Right ventricle myocardium (tissue), 1 donor: ENCODE measurements around the gene CDC40.

DNA sequence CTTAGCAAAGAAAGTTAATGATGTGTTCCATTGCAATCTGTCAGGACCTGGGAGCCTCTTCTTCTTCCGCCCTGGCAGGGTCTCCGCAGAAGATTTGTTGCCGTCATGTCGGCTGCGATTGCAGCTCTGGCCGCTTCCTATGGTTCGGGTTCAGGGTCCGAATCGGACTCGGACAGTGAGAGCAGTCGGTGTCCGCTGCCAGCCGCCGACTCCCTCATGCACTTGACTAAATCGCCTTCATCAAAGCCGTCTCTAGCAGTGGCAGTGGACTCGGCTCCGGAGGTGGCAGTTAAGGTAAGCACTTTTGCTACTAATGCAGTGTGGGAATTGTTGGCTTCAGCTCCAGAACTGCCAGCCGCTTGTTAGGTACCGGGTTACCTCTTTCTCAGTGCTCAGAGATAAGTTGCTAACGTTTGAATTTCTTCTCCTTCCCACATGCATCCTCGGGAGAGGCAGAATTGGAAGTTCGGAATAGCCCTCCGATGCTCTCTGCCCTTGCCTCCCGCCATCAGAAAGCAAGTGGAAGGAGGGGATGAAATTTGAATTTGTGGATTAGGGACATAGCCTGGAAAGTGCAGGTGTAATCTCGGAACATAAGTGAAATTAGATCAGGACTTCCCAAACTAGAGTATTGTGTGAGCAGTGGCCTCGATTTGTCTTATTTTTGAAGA, at the start of gene CDC40:
Gene CDC40 (plus strand): TSS at position 88 of the 671 bp plus-strand sequence.
- PRO-cap, 2 experiments: peak in 2 of 2 experiments; most common plus-strand start position 88 of the sequence (in 2)

- PRO-cap, 2 experiments: no peak in any of the 2 experiments
Measured at GRCh38 chr6:110536948-110537755, 60.7 kb upstream of the SLC22A16 start.

DNA sequence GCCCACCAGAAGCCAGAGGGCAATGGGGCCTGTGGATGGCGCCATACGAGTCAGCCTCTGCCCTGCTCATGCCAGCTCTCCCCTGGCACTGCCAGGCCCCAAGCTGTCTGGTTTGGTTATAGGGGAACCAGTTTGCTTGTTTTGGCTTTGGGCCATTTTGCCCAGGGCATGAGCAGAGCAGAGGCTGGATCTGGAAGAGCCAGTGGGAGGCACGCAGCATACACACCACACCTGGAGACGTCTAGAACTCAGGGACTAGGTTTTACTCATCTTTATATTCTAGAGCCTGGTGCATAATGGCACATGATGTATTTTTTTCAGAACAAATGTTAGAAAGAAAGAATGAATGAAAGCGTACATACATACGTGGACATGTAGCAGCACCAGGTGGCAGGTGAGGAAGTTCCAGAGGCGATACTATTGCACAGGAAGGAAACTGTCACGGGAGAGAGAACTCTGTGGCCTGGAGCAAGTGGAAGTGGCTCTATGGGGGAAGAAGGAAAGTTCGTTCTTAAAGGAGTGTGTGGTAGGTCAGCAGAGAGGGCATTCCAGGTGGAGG, 66.8 kb upstream of the SLC22A16 start:
- PRO-cap, 2 experiments: peak in 2 of 2 experiments; most common minus-strand start position 90 of the sequence (in 2)

DNA sequence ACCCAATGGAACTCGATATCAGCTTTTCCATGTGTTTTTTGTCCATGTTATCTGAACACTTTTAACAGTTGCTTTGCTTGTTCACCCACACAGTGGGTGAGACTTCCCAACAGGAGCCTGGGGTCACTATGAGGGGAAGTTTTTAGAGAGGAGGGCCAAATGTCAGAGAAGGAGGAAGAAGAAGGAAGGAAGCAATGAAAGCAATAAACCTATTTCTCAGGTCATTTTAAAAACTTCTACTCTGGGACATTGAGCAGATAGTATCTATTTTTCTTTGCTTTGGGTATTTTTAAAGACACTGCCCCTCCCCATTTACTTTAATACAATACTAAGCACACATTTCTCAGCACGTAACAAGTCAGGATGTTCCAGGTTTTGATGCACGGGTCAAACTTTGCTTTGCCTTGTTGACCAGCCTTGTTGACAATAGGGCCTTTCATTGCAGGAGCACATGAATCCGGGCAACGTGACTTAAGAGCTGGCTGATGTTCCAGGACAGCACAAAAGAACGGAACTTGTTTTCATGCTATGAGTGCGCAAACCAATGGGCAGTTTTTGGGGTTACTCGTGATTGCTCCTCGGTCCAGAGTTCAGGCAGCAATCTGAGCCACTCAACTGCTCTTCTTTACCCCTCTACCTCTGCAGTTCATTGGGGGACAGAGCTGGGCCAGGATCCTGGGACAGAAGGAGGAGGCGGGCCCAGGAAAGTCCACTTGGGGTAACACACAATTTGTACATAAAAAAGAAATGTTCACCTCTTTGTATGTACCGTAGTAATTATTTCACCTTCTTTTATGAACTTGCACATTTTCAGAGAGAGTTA, 78.5 kb upstream of the SLC22A16 start:
- PRO-cap, 2 experiments: no peak in any of the 2 experiments

- PRO-cap, 2 experiments: no peak in any of the 2 experiments
Measured at GRCh38 chr6:110628978-110629565, 152.7 kb upstream of the SLC22A16 start.

- PRO-cap, 2 experiments: peak in 2 of 2 experiments; most common plus-strand start chr6:110814620 (in 2)
Measured at GRCh38 chr6:110814281-110814852, 902 bp downstream of the CDK19 start.

GRCh38 chr6:110874866-110875513, 405 bp downstream of the AMD1 start:
- PRO-cap, 2 experiments: no peak in any of the 2 experiments

- PRO-cap, 2 experiments: no peak in any of the 2 experiments
Measured at GRCh38 chr6:110925802-110926001, 32.8 kb upstream of the GTF3C6 start.

- PRO-cap, 2 experiments: no peak in any of the 2 experiments
Measured at GRCh38 chr6:110944420-110945167, 13.9 kb upstream of the GTF3C6 start.

DNA sequence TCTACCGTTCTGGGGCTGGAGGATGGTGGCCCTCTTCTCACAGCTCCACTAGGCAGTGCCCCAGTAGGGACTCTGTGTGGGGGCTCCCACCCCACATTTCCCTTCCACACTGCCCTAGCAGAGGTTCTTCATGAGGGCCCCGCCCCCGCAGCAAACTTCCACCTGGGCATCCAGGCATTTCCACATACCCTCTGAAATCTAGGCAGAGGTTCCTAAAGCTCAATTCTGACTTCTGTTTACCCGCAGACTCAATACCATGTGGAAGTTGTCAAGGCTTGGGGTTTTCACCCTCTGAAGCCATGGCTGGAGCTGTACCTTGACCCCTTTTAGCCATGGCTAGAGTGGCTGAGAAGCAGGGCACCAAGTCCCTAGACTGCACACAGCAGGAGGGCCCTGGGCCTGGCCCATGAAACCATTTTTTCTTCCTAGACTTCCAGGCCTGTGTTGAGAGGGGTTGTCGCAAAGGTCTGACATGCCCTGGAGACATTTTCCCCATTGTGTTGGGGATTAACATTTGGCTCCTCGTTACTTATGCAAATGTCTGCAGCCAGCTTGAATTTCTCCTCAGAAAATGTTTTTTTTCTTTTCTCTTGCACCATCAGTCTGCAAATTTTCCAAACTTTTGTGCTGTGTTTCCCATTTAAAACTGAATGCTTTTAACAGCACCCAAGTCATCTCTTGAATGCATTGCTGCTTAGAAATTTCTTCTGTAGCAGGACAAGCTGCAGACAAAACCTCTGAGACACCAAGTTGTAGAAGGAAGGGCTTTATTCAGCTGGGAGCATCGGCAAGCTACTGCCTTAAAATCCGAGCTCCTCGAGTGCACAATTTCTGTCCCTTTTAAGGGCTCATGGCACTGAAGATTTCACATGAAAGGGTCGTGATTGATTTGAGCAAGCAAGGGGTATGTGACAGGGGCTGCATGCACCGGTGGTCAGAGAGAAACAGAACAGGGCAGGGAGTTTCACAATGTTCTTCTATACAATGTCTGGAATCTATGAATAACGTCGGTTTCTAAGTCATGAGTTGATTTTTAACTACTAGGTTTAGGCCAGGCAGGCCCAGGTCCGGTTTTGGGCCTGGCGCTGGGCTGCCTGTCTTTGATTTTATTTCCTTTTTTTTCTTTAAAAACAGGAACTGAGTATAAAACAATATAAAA, 24.7 kb downstream of the MFSD4B start:
- PRO-cap, 2 experiments: no peak in any of the 2 experiments

GRCh38 chr6:111415467-111416017, 67.5 kb downstream of the REV3L start:
- PRO-cap, 2 experiments: no peak in any of the 2 experiments

DNA sequence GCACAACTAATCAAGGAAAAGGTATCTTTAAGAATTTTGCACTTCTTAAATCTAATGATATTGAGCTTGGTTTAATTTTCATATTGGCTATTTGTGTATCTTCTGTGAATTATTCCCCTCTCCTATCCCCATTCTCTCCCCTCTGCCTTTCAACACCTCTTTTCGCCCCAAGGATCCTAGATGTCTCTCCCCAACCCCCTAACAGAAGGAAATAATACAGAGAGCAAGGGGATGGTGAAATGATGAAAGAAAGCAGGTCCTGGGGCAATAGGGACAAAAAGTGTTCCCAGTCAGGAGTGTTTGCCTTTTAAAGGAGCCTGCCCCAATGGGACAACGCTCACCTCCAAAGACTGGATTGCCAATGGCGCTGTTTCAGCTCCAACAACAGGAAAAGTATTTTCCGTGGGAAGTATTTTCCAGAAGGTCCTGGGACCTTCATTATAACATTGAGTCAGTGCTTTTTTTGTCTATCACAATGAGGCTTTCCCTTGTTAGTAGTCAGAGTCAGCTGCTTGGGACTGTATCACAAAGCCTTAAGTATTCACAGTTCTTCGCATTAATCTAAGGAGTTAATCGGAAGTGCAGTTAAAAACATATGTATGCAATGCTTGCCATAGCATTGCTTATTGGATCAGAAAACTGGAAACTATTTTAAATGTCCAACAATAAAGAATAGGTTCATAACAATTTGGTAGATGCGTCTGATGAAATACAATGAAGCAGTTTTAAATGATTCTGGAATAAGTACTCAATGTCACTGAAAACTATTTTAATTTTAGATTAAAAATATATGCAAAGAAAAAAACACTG, 17.4 kb downstream of the TRAF3IP2 start:
- PRO-cap, 2 experiments: no peak in any of the 2 experiments

- PRO-cap, 2 experiments: no peak in any of the 2 experiments
Measured at GRCh38 chr6:111620057-111620585, 14.4 kb upstream of the TRAF3IP2 start.

DNA sequence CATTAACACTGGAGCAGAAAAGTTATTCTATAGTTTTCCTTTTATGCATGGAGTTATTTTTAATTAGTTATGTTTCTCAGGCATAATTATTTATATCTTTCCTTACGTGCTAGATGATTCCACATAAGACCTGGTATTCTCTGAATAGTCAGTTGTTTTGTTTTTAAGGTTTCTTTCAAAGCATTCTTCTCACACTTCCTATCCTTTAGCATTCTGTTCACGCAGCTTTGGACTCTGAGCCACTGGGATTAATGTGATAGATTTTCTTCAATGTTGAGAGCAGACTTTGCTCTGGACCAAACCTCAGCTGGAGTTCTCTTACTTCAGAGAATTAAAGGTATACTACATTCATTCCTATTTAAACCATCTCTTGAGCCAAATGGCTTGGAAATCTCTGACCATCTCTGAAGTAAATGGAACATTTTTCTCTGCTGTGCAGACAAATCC, 70.7 kb upstream of the TRAF3IP2 start:
- PRO-cap, 2 experiments: no peak in any of the 2 experiments

- PRO-cap, 2 experiments: no peak in any of the 2 experiments
Measured at GRCh38 chr6:111693797-111693996, 88.0 kb upstream of the TRAF3IP2 start.

DNA sequence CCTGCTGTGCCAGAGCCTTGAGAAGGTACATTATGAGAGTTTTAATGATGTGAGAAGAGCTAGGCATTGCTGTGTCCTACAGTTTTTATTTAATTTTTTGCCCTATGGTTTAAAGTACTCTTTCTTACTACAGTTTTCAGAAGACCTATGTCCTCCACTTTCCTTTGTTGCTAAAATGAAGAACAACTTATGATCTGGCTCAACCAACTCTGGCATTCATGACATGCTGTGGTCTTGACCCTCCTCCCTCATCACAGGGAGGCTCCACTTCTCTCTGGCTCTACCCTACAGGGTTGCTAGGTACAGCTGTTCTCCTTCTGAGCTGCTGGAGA, 128.6 kb upstream of the TRAF3IP2 start:
- PRO-cap, 2 experiments: no peak in any of the 2 experiments

DNA sequence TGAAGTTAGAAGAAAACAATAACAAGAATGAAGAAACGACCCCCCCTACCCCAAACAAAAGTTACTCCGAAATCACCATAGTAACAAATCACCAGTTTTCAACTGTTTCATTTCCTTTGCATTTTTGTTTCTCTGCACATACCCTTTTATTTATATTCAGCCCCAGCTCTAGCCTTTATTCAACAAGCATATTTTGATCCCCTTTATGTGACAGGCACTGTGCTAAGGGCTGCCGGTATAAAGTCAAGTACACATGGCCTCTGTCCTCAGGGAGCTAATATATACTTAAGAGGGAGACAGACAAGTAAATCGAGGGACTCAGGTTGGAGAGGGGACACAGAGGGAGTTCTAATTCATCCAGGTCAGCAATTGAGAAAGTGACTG, 129.0 kb upstream of the TRAF3IP2 start:
- PRO-cap, 2 experiments: no peak in any of the 2 experiments

DNA sequence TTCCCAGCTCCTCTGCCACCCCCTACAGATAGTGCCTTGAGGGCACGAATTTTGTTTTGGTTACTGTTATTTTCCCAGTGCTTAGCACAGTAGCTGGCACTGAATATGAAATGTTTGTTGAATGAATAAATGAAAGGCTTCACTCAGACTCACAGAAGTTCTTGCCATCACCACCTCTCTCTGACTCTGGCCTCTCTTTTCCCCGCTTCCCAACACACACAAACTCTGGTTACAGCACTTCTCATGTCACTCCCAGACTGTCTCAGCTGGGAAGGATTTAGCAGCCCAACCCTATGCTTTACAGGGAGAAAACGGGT, 88.0 kb downstream of the FYN start:
- PRO-cap, 2 experiments: no peak in any of the 2 experiments

GRCh38 chr6:111808418-111808839, 64.8 kb downstream of the FYN start:
- PRO-cap, 2 experiments: no peak in any of the 2 experiments

DNA sequence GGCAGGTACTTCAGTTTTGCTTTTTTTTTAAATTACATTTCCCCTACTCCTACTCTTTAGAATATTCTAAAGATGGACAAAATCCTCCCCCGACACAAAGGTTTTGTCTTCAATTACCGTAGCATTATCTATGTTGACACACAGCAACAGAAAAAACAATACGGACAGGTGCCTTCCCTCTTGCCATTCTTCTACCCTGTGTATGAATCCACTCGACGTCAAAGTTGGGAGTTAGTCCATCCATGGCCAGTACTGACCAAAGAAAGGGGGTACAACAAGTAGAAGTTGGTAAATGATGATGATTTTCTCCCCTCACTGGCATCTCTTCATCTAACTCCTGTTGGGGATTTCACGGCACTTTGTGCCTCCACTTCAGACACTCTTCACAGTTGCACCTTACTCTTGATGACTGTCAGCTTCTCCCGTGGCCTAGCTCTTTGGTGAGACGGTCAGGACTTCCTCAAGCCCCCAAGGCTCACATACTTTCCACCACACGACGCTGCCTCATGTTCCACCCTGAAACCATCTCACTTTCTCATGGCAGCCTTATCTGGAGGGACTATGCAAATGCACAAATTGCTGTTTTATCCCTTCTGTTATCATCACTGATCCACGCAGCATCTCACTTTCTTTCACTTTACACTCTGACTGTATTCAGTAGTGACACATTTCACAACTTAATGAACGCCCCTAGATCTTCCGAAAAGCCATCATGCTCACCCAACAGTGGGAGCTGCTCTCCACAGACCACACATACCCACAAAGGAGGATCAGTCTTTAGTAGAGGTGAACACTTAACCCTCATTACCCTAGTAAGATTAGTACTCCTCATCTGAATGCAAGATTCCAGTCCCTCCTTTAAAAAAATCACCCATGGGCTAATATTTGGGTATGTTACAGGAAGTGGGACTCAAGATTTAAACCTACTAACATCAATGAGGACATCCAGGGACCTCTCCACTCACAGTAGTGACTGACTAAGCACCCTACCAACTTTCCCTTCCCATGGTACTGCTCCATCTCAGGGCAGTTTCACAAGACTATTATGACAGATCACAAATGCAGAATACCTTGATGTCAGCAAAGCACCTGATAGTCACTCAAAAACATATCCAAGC, 35.6 kb downstream of the FYN start:
- PRO-cap, 2 experiments: no peak in any of the 2 experiments